OCI-LY7 (cell line): Measurements from ENCODE around the genes MAP3K19 and ZRANB3.

GRCh38 chr2:130819459-130820203, 17.1 kb upstream of the ARHGEF4 start:
- PRO-cap: no peak
- RAMPAGE, long total RNA: no peak

- PRO-cap: no peak
- RAMPAGE, long total RNA: no peak
Observed at GRCh38 chr2:131065179-131065493, 28.1 kb downstream of the FAM168B start.

DNA sequence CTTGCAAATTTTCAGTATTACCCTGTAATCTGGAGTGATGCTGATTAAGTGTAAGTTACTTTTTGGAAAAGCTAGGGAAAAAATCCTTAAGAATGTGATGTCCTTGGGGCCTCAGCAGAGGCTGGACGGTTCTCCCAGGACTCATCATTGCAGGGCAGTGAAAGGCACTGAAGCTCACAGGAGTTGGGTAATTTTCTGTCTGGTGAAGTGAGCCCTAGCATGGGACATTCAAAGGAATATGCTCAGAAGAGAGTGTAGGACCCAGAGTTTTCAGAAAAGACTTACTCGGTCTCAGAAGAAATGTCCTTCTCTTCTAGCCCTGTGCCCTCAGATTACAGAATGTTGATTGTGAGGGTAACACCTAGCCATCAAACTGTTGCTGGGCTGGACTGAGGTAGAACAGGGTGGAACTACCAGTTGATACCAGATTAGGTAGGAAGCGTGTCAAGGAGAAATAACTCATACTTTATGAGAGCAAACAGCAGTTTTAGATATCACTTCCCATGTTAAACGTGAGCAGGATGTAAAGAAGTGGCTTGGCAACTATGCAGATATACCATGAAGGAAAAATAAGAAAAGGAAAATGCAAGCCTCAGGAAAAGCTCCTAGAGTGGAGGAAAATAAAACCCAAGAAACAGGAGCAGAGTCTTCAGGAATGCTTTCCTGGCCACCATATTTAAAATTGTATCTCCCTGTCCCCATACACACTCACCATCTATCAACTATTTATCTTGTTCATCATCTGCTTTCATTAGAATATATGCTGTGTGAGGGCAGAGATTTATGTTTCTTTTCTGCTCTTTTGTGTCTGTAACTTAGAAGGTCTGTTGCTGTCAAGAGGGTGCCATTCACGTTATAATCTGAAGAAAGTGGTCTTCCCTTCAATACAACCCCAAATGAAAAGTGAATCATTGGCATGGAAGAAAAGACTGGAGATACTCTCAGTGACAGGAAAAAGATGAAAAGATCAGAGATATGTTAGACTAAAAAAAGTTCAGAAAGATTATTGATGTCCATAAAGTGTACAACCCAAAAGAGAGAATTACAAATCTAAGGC, 23.0 kb downstream of the PLEKHB2 start:
- PRO-cap: no peak
- RAMPAGE, long total RNA: no peak

GRCh38 chr2:131402564-131403197, 38.7 kb upstream of the RAB6D start:
- PRO-cap: no peak
- RAMPAGE, long total RNA: no peak

DNA sequence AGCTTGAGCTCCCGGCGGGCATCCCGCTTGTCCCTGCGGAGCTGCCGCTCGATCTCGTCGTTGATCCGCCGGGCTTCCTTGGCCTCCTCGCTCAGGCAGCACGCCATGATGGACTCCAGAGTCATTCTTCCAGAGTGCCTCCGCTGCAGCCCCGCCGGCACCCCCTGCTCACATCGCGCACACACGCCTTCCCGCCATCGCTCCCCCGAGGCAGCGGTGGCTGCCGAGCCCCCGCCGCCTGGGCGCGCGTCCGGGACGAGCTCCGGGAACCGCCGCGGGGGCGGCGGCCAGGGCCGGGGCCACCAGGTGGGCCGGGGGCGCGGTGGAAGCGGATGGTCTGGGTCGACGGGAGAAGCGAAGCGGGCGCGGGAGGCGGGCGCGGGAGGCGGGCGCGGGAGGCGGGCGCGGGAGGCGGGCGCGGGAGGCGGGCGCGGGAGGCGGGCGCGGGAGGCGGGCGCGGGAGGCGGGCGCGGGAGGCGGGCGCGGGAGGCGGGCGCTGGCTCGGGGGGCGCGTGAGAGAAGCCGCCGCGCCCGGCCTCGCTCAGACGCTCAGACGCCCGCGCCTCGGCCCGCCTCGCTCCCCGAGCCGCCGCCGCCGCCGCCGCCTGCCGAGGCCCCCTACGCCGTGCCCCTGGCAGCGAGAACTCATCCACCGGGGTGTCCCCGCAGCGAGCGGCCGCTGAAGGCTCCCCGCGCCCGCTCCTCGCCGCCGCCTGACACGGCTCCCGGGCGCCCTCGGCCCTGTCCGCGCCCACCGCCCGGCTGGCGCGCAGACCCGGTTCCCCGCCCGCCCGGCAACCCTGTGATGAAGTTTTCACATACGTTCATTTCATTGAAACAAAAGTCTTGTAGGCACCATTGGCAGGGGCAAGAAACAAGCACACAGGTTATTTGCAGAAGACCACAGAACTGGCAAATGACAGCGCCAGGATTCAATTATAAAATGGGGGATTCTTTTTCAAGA, 50.9 kb upstream of the TUBA3D start:
- PRO-cap: no peak
- RAMPAGE, long total RNA: no peak

GRCh38 chr2:131542881-131543438, 15.3 kb downstream of the CCDC74A start:
- PRO-cap: no peak
- RAMPAGE, long total RNA: no peak

GRCh38 chr2:132276621-132277327, 115.0 kb upstream of the ANKRD30BL start:
- PRO-cap: bidirectional peak, plus-strand start at chr2:132276893, minus-strand start at chr2:132276631
- RAMPAGE, long total RNA: no peak

DNA sequence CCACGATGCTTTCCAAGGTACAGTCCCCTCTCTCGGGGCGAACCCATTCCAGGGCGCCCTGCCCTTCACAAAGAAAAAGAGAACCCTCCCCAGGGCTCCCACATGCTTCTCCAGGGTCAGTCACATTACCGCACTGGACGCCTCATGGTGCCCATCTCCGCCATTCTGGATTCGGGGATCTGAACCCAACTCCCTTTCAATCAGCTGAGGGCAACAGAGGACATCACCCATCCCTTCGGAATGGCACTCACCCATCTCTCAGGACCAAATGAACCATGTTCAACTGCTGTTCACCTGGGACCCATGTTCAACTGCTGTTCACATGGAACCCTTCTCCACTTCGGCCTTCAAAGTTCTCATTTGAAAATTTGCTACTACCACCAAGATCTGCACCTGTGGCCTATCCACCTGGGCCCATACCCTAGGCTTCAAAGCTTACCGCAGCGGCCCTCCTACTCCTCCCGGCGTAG, 119.0 kb upstream of the ANKRD30BL start:
- PRO-cap: no peak
- RAMPAGE, long total RNA: no peak

GRCh38 chr2:132281225-132281891, 119.6 kb upstream of the ANKRD30BL start:
- PRO-cap: no peak
- RAMPAGE, long total RNA: no peak

DNA sequence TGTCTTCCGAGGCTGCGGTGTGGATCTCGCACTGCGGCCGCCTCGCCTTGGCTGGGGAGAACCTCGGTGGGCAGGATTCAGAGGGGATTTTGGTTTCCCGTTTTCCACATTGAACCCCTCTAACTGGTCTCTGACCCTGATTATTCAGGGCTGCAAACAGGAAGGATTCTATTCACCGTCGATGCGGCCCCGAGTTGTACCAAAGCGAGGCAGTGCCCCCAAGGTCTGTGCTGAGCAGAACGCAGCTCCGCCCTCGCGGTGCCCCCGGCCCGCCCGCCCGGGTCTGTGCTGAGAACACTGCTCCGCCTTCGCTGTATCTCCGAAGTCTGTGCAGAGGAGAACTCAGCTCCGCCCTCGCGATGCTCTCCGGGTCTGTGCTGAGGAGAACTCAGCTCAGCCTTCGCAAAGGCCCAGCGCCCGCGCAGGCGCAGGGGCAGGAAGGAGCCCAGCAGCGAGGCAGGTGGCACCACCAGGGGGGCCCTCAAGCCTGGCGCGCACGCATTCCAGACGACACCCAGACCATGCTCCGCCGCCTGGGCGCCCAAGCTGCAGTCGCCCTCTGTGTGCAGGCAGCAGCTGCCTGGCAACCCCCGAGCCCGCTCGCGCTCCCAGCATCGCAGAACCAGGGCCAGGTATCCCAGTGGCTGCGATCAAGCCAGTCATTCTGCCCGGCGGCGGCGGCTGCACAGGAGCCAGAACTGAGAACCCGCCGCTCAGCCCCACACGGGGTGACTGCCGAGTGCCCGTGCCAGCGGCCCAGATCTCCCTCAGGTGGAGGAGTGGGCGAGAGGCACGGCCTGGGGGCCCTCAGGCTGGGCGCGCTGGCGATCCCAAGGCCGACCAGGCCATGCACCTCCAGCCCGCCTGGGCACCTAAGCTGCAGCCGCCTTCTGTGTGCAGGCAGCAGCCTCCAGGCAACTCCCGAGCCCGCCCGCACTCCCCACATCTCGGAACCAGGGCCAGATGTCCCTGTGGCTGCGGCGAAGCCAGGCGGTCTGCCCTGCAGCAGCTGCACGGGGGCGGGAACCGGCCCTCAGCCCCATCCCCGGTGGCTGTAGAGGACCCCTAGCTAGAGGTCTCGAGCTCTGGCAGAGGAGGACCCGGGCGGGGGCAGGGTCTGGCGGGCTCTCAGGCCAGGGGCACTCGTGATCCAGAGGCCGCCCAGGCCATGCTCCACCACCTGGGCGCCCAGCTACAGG, 64.0 kb upstream of the GPR39 start:
- PRO-cap: no peak
- RAMPAGE, long total RNA: no peak

- PRO-cap: no peak
- RAMPAGE, long total RNA: no peak
Observed at GRCh38 chr2:132493241-132494033, 76.8 kb downstream of the GPR39 start.

- PRO-cap: no peak
- RAMPAGE, long total RNA: no peak
Observed at GRCh38 chr2:132494660-132495176, 78.1 kb downstream of the GPR39 start.

GRCh38 chr2:132620945-132621318, 49.1 kb downstream of the LYPD1 start:
- PRO-cap: no peak
- RAMPAGE, long total RNA: no peak

DNA sequence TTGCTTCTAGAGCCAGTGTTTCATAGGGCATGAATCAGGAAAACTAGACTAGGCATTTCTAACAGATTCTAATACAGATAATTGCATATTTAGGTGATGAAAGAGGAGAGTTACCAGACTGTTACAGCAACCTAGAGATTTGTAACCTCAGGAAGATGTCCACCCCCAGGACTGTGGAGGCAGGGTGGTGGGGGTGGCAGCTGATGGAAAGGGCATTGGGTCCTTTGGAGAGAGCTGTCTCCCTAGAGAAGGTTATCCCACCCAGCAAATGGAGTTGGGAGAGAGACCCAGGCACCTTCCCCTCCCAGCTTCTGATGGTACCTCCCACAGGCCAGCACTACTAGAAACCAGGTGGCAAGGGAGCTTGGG, 75.7 kb upstream of the MGAT5 start:
- PRO-cap: no peak
- RAMPAGE, long total RNA: no peak

DNA sequence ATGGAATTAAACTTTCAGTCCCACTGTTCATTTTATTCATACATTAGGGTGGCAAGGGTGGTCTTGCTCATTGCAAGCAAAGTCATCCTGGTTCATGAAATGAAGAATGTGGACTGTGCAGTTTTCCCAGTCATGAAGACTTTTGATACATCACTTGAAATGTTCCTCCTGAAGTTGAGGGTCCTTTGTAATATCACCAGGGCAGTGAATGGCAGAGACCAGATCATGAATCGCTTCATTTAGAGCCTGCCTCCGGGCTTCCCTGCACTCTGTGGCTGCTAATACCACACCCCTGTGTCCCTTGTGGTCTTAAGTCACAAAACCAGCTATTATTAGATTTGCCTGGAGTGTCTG, 147.8 kb downstream of the MGAT5 start:
- PRO-cap: no peak
- RAMPAGE, long total RNA: no peak

DNA sequence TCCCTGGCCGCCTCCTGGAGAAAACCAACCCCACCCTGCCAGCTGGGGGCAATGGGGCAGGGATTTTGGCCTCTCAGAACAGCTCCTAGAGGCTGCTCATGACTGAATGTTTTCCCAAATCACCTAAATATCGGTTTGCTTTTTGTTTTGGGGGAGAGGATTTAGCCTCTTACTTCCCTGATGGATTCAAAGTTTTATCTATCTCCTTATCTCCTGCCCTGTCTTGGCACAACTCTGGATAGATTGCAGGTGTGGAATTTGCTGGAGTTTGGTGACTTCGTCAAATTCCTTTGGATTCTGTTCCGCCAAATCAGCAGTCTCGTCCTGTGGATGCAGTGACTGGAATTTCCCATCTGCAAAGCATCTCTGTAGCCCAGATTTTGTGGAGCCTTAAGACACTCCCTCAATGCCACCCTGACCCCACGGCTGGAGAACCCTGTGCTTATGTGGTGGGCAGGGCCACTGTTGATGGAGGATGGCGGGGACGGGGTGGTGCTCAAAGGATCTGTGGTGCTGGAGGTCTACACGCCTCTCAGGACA, 199.9 kb downstream of the MGAT5 start:
- PRO-cap: no peak
- RAMPAGE, long total RNA: no peak

GRCh38 chr2:134669937-134670844, 48.6 kb downstream of the TMEM163 start:
- PRO-cap: no peak
- RAMPAGE, long total RNA: no peak

DNA sequence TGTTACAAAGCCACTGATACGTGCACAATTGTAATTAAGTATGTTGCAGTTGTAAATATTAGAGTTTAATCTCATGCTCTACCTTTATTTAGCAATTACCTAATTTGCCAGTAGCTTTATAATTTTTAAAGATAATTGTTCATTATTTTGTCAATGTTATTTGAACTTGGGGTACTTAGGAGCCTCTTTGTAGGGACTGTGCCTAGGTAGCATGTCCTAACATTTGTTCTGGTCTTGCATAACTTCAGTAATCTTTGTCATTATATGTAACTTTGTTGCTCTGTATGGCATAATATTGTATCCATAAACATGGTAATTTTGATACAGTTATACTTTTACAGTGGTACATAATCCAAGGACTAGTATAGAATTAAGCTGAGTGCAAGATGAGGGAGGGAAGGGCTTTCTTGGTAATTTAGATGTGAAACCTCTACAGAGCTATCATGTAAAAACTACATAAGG, 37.6 kb downstream of the CCNT2 start:
- PRO-cap: no peak
- RAMPAGE, long total RNA: no peak

DNA sequence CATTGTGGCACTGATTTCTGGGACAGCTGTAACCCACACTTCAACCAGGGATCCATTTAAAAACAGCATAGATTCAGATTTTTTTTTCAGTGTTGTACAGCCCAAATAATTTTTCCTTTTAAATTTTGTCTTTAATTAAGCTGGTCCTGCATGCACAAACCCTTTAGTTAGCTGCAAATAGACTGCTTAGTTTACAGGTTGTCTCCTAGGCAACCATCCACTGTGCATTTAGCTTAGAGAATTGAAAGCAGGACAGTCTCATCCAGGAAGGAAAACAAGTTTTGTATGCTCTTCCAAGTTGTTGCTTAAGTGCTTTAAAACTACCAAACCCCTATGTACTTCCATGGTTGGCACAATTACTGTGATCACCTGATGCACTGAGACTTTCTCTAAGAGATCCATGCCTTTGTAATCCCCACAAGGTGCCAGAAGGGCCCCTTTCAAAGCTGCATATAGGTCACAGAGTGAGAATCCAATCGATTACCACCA, at the start of gene MAP3K19:
TSS of gene MAP3K19 (minus strand) at position 184 of the 489 bp plus-strand sequence.
- PRO-cap: no peak
- RAMPAGE, long total RNA: no peak

DNA sequence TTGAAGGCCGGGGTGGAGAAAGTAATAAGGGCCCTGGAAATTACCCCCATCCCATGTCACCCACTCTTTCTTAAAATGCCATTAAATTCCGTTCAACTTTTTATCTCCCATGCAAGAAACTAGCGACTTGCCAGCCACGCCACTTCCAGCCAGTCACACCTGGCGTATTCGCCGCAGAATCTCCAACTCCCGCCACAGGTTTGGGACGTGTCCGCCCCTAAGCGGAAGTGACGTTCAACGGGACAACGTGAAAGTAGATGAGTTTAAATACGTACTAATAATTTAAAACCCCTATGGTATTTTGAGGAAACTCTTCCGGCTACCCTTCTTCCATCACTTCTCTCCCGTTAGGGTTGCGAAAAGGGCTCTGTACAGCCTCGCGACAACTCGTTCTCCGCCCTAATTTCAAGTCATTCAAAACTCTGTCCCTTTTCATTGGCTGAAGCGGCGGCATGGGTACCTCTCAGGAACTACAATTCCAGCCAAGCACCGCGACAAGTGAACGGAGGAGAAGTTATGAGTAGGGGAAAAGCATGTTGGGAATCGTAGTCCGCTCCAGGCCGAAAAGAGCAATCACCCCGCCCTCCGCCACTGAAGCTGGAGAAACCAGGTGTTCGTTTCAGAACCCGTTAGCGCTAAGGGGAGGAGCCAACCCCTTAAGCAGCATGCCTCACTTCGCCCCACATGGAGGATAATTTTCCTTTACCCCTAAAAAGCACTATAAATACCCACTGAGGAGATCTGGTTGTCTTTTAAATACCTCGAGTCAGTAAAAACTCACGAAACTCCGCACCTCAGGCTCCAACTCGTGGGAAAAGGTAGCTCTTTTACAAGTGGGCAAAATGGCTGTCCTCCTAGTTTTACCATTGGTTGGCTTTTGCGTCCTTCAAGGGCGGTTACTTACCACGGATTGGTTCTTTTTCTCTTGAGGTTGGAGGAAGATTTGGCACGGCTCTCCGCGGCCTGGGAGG, at the start of gene ZRANB3:
TSS of gene ZRANB3 (minus strand) at position 852 of the 971 bp plus-strand sequence.
- PRO-cap: unidirectional peak, minus-strand start at position 183 of the sequence; bidirectional peak, plus-strand start at position 622 of the sequence, minus-strand start at position 354 of the sequence; bidirectional peak, plus-strand start outside the sequence, minus-strand start at position 817 of the sequence
- RAMPAGE, long total RNA: no peak